ENCODE results near the genes PGA3, CYB561A3 and LRRC10B.

DNA sequence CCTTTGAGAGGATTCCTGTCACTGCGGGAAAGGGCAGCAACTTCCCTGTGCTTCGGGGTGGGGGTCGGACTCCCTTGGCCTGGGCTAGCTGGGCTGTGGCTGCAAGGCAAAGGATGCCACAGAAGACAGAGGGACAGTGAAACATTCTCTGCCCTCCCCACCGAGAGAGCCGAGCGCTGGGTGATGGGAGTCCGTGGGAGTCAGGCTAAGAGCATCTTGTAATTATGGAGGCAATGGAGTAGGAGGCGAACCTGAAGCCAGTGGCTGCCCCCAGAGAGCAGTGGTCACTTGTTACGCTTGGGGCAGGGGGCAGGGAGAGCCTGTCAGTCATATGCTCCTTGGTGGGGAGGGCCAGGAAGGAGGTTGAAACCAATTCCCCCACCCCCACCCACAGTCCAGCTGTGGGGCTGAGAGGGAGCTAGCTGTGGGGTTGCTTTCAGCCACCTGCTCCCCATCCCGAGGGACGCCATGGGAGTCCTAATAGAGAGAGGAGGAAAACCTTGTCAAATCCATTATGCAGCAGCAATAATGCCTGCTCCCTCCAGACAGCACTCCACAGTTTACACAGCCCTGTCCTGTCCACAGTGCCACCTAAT lies 1.1 kb downstream of the TMEM132A start:
- RRBS: no CpG with 5 or more reads among the region's 11 CpGs

GRCh38 chr11:60942305-60942970 lies 9.5 kb downstream of the SLC15A3 start:
- RRBS: no CpG with 5 or more reads among the region's 3 CpGs

GRCh38 chr11:60978625-60979368 lies 7.3 kb downstream of the CD6 start:
- RRBS: no CpG with 5 or more reads among the region's 10 CpGs

- RRBS: no CpG with 5 or more reads among the region's 7 CpGs
Measured at GRCh38 chr11:61020489-61021068, 49.1 kb downstream of the CD6 start.

DNA sequence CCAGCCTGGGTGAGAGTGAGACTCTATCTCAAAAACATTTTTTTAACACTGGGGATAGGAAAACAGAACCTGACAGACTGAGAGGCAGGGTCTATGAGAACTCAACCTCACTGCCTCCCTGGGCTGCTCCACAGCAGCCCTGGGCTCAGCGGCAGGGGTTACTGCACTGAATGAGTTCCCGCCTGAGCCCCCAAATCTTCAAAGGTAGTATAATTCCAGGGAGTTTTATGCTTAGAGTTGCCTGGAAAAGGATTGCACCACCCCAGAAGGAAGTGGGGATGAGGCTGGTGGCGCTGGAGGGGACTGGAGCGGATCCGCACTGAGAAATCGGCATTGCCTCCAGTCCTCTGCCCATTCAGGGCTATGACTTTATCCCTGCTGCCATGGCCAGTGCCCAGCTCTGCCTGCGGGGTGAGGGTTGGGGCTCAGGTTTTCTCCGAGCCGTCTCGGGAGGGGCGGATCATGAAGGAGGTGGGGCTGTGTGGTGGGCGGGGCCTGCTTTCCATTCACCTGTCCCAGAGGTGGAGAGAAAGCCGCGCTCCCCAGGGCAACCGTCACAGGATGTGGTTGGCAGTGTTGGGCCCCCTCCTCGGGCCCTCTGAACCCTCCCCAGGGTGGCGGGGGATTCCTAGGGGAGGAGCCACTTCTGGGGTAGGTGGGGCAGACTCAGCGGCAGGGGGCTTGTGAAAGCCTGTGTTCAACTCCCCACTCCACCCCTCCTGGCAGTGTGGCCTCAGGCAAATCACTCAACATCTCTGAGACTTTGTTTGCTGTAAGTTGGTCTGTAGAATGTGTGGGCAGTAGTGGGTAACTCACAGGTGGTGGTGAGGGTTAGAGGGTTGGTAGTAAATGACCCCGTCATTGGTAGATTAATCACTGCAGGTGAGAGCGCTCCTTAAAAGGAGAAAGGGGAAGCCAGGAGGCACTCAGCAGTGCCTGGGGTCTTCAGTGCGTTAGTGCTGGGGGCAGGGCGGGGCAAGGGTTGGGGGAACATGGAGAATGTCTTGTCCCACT lies 50.1 kb downstream of the CD6 start:
- RRBS: no CpG with 5 or more reads among the region's 22 CpGs

GRCh38 chr11:61026032-61026710 lies 54.7 kb downstream of the CD6 start:
- RRBS: no CpG with 5 or more reads among the region's 24 CpGs

- RRBS: no CpG with 5 or more reads among the region's 1 CpG
Measured at GRCh38 chr11:61061673-61061952, 40.7 kb upstream of the CD5 start.

DNA sequence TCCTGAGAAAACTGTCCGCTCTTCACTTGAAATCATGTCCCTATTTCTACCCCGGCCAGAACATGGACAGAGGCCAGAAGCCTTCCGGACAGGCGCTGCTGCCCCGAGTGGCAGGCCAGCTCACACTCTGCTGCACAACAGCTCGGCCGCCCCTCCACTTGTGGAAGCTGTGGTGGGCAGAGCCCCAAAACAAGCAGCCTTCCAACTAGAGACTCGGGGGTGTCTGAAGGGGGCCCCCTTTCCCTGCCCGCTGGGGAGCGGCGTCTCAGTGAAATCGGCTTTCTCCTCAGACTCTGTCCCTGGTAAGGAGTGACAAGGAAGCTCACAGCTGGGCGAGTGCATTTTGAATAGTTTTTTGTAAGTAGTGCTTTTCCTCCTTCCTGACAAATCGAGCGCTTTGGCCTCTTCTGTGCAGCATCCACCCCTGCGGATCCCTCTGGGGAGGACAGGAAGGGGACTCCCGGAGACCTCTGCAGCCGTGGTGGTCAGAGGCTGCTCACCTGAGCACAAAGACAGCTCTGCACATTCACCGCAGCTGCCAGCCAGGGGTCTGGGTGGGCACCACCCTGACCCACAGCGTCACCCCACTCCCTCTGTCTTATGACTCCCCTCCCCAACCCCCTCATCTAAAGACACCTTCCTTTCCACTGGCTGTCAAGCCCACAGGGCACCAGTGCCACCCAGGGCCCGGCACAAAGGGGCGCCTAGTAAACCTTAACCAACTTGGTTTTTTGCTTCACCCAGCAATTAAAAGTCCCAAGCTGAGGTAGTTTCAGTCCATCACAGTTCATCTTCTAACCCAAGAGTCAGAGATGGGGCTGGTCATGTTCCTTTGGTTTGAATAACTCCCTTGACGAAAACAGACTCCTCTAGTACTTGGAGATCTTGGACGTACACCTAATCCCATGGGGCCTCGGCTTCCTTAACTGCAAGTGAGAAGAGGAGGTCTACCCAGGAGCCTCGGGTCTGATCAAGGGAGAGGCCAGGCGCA lies 24.3 kb downstream of the CD5 start:
- RRBS: no CpG with 5 or more reads among the region's 27 CpGs

- RRBS: no CpG with 5 or more reads among the region's 4 CpGs
Measured at GRCh38 chr11:61130812-61131134, 28.5 kb downstream of the CD5 start.

- RRBS: no CpG with 5 or more reads among the region's 6 CpGs
Measured at GRCh38 chr11:61152679-61153157, 8.5 kb downstream of the VPS37C start.

- RRBS: no CpG with 5 or more reads among the region's 7 CpGs
Measured at GRCh38 chr11:61162039-61162897, 1.0 kb upstream of the VPS37C start.

DNA sequence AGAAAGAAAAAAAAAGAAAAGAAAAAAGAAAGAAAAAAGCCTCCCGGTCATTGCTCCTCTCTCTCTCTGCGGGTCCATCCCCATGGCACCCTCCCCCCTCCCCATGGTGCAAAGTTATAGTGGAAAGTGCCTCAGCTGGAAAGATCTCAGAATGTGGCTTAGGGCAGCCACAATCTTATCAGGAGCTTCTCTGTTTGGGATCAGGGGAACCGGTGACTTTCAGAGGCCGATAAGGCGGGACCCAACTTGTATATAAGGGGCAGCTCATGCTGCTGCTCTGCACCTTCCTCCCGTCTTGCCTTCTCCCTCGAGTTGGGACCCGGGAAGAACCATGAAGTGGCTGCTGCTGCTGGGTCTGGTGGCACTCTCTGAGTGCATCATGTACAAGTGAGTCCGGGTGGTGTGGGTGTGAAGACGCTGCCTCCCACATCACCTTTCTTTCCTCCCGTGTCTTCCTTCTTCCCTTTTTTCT lies at the start of gene PGA3:
PGA3 (plus strand) TSS at position 282 of the 472 bp plus-strand sequence.
- RRBS: no CpG with 5 or more reads among the region's 11 CpGs

- RRBS: no CpG with 5 or more reads among the region's 9 CpGs
Measured at GRCh38 chr11:61353700-61354120, 8.0 kb downstream of the CYB561A3 start.

DNA sequence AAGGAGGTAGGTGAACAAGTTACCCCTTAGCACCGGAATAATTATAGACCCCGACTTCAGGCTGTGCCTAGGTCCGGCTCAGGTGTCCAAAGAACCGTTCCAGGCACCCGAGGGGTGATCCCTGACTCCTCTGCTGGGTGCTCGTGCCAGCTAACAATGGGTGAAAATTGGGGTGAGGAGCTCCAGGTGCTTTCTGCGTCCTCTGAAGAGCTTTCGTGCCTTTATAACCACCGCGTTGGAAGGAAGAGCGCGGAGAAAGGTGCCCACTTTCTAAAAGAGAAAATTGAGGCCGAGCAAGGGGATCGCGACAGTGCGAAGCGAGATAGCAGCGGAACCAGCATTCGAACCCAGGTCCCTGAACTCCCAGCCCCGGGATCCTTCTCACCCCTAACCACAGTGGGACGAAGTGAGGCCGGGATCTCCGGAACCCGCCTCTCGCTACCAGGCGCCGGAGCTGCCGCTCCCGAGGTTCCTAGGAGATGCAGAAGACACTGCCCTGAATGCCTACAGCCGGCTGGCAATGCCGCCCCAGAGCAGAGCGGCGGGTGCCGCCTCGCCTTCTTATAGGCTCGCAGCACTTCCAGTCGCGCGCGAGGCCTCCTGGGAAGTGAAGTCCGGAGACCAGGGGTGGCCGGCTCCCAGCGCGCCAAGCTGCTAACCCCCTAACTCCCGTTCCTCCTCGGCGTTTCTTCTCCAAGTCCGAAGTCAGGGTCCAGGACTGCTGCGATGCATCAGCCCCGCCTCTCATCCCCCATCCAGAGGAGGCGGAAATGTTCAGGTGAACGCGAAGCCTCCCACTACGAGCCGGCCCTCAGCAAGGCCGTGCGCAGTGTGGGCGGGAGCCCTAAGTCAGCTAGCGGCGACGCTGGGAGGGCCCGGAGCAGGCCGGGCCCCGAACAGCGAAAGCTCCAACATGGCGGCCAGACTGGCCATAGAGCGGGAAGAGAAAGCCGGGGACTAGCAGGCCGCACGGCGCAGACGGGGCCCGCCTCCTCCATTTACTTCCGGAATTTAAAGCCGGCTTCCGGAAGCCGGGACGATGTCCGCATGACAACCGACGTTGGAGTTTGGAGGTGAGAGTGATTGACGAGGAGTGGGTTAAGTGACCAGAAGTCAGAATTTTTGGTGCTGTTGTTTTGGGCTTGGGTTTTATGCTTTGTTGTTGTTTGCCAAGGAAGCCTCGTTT lies at the start of gene CYB561A3:
CYB561A3 (minus strand) TSS at position 535 of the 1,186 bp plus-strand sequence.
- RRBS: 2% methylated on average over 34 of the region's 83 CpGs

DNA sequence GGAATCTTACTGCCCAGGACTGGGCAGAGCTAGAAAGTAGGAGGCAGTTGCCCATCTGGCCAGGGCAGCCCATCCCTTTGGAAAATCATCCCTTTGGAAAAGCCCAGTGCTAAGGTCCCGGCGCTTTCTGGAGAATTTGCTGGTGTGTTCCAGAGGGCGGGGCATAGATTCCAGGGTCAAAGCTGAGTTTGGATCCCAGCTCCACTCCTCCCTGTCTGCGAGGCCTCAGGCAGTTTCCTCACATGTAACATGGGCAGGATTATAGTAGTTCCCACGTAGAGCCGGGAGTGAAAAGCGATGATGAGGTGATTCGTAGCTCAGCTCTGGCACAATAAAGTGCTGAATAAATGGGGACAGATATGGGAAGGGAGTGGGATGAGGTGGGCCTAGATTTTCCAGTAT lies 3.8 kb upstream of the PPP1R32 start:
- RRBS: no CpG with 5 or more reads among the region's 8 CpGs

- RRBS: 5% methylated on average over 18 of the region's 60 CpGs
Measured at GRCh38 chr11:61508386-61508895, at the start of gene LRRC10B. Gene LRRC10B (plus strand): TSS chr11:61508749.

GRCh38 chr11:61513231-61514272 lies 5.0 kb downstream of the LRRC10B start:
- RRBS: no CpG with 5 or more reads among the region's 26 CpGs

DNA sequence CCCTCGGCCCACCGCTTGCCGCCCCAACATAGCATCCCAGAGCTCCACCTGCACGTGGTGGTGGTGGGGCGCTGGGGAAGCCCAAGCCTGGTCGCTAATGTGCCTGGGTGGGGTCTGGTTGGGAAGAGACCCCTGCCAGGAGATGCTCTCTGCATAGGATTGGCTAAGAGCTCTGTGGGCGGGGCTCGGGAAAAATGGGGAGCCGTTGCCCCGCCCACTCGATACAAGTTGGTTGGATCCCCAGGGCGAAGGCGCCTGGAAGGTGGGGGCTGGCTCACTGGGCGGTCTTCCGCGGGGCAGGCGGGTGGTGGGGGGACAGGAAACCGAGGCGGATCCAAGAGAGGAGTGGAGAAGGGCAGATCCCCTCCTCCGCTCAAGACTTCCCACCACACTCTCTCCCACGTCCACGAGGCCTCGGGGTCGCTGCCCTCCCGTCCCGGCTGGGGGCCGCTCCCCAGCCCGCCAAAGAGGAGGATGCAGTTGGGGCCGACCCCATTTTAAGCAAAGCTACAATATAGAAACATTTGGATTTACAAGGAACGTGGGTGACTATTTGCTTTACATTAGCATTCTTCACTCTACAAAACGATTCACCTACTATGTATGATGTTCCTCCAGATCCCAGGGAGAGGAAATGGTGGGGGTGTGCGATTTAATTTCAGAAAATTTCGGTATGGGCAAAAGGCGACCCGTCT lies 7.8 kb downstream of the LRRC10B start:
- RRBS: no CpG with 5 or more reads among the region's 35 CpGs

- RRBS: 62% methylated on average over 3 of the region's 18 CpGs
Measured at GRCh38 chr11:61535301-61535886, 26.8 kb downstream of the LRRC10B start.

DNA sequence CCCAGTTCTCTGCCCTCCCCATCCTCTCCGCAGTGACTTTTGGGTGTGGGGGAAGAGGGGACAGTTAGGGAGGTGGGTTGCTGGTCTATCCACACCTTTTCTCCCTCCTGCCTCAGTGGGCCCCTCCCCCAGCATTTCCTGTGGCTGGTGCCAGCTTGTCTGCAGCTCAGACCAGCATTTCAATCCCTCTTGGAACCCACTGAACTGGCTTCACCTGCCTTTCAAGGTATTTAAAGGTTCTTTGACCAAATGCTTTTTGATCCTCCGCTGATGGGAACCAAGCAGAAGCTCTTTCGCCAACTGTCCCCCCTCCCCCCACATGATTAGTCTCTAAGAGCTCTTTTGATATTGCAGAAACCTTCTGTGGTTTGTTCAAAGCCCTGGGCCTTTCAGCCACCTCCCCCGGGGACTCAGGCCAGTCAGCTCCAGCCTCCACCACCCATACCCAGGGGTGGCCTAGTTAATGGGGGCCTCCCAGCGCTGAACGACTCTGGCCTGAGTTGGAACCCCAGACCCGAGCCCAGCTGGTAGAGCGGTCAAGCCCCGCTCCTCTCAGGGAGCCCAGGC lies 5.9 kb upstream of the SYT7 start:
- RRBS: no CpG with 5 or more reads among the region's 9 CpGs